Mesenchymal stem cell of adipose (primary cell): ENCODE results near the genes CD244 and TOMM40L.

- CAGE, long polyA plus RNA: no peak
Observed at GRCh38 chr1:160213463-160214415, 8.6 kb downstream of the PEA15 start.

DNA sequence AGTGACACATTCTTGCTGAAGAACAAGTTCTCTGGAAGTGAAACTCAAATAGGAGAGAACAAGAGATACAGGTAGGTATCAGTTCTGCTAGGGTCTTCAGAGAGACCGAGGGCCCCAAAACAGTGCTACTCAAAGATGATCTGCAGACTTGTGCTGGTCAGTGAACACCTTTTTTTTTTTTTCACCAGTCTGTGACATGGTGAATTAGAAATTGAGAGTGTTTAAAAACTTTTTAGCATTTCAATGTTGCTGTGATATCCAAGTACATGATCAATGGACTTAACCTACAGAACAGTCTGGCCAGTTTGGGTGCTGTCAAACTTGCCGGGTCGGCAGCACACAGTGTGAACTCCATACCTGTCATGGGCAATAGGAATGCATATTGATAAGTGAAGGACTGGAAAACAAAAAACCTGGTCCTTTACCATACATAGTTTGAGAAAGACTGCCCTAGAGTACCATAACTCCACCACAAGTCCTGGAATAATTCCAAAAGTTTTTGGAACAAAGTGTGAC, 7.8 kb downstream of the PEX19 start:
- CAGE, long polyA plus RNA: no peak

DNA sequence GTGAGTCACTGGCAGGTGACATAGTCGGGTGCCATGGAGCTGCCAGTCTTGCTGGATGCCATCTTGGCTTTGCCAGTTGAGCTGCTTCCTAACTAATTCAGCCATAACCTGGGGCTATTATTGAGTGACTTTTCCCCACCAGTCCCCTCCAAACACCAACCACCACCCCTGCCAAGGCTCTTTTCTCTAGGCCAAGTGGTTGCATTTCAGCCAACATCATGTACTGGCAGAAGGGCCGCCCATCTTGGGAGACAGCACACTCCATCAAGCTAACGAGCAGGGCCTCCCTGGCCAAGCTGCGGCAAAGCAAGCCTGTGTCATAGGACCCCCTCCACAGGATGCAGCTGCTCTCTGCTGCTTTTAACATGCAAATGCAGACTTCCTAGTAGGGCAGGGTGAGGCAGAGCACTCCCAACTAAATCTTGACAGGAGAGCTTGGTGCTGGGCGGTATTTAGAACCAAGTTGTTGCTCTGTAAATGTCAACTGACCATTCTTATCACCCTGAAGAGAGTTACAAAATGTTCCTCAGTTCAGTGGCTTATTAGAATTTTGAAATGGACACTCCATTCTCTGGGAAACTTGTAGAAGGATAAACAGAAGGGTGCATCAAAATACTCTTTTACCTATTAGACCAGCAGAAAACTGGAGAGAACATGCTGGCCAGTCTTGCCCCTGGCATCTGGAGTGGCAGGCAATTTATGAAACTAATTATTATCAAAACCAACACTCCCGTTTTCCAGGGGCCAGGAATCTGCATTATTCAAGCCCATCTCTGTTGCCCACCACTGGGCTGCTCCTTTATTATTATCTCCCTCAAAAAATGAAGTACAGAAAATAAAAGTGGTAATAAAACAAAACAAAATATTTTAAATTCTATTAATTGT, 22.6 kb upstream of the PEX19 start:
- CAGE, long polyA plus RNA: no peak

DNA sequence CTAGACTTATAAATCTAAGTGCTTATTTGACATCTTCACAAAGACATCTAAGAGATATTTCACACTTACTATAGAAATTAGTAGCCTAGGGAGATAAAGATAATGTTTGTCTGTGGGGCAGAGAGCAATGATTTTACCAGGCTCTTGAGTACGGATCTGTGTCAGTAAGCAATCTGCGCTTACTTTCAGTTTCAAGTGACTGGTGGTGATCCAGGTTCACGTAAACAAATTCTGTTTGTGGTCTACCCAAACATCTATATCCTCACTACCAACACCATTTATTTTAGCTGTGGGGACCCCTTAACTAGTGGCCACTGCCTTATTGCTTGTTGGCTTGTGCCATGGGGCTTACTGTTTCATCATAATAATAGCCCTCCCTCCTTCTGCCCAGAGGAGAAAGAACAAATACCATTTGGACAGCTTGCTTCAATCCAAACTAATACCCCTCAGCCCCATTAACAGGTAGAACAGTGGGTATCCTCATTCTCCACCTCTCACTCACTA, 37.6 kb downstream of the VANGL2 start:
- CAGE, long polyA plus RNA: no peak

- CAGE, long polyA plus RNA: no peak
Observed at GRCh38 chr1:160488002-160489080, 34.7 kb downstream of the SLAMF6 start.

GRCh38 chr1:160567768-160568703, 11.3 kb downstream of the CD84 start:
- CAGE, long polyA plus RNA: no peak

- CAGE, long polyA plus RNA: no peak
Observed at GRCh38 chr1:160629111-160629699, 17.6 kb downstream of the SLAMF1 start.

DNA sequence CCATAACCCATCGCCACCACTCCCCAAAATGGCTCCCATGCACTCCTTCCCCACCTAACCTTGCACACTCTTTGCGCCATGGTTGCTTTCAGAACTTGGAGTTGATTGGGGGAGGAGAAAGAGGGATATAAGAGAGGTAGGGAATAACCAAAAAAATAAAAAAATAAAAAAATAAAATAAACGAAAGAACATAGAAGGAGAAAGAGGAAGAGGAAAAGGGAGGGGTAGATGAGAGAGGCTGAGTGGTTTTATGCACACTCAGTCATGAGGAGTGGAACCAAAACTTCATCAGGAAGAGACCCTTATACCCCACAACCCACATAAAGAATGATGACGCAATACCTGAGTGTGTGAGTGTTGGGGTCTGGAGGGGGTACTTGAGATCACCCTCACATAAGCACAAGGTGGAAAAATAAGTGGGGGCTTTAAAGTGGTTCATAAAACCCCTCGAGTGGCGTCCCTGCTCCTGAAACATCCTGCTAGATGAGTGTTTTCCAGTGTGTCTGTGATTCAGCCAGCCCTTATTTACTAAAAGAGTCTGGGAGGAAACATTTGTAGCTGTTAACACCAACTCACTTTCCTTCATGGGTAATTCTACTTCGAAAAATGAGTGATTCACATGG, 5.4 kb downstream of the SLAMF1 start:
- CAGE, long polyA plus RNA: no peak

- CAGE, long polyA plus RNA: no peak
Observed at GRCh38 chr1:160678601-160679285, 31.9 kb upstream of the SLAMF1 start.

DNA sequence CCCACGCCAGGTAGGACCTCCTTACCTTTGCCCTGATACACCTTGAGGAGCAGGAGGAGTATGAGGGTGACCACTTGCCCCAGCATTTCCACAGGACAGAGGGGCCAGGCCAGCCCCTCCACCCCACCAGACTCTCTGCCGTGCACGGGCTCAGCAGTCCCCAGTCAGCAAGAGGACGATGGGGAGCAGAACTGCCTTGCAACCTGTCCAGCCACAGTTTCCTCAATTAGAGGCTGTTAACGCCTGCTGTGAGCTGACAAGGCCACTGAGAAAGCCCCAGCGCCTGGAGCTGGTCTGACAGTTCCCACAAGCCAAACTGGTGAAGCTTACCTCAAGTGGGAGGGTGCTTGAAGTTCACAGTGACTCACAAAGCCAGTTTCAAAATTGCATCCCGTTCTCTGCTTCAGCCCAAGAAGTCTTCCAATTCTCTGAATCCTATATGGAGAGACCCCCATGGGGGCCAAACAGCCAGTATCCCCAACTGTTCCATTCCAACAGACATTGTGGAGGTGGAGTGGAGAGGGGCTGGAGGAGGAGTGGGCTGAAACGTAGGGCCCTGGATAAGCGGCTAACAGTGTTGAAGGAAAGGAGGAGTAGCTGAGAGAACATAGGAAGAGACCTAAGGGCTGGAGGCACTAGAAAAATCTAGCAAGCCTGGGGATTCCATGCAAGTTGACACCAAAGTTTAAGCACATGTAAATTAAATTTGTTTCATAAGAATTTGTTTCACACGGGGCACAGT, at the start of gene CD244:
TSS of gene CD244 (minus strand) at position 296 of the 742 bp plus-strand sequence.
- CAGE, long polyA plus RNA: no peak

DNA sequence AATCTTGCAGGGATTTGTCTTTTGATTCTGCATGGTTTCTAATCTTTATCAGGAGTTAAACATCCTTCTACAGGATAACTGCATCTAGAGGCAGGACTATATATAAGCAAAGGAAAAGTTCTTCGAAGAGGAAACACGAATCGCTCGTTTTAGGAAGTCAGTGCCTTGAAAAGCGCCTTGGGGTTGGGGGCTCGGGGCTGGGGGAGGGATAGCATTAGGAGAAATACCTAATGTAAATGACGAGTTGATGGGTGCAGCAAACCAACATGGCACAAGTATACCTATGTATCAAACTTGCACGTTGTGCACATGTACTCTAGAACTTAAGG, 512 bp upstream of the UFC1 start:
- CAGE, long polyA plus RNA: no peak

DNA sequence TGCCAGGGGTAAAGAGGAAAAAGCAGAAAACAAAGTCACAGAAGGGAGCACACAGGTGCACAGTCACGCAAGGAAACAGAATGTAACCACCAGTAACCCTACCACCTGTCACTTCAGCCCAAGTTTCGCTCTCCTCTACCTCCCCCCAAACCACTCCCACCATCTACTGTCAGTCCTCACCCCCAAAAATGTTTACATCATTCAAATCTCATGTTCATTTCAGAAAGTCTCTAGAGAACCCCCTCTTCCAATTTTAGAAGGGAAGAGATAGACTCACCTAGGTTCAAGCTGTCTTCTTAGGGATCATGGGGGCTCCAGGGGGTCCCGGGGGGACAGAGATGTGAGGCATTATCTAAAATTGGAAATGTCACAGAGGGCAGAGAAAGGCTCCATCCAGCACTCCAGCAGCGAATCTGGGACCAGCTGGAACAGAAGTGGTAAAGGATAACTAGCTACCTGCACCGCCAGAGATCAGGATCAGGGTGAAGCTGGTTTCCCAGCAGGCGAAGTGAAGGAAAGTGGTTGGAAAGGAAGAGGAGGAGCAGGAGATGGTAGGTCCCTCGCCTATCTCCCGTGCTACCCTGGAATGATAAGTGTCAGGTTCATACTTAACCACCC, 1.0 kb downstream of the B4GALT3 start:
- CAGE, long polyA plus RNA: no peak

- CAGE, long polyA plus RNA: no peak
Observed at GRCh38 chr1:161190835-161191226, 8.0 kb downstream of the ADAMTS4 start.

GRCh38 chr1:161192474-161193060, 6.3 kb downstream of the ADAMTS4 start:
- CAGE, long polyA plus RNA: no peak

DNA sequence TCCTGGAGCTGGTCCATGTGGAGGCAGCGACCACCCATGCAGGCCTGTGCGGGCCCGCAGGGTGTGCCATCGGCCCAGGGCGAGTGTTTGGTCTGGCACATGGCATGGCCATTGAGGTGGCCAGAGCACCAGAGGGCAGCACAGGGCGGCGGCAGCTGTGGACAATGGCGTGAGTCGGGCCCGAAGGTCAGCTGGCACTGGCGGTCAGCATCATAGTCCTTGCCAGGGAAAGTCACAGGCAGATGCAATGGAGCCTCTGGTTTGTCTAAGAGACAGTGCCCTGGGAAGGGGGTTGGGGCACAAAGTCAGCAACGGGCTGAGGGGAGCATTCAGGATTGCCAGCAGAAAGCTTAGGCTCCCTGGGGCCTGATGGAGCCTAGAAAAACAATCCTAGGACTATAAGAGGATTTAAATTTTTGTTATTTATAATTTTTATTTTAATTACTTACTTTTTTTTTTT, 4.9 kb downstream of the ADAMTS4 start:
- CAGE, long polyA plus RNA: no peak

GRCh38 chr1:161206513-161207472, 4.6 kb downstream of the NDUFS2 start:
- CAGE, long polyA plus RNA: no peak

- CAGE, long polyA plus RNA: no peak
Observed at GRCh38 chr1:161225828-161226826, at the start of gene TOMM40L. Gene TOMM40L (plus strand): TSS chr1:161226060.

DNA sequence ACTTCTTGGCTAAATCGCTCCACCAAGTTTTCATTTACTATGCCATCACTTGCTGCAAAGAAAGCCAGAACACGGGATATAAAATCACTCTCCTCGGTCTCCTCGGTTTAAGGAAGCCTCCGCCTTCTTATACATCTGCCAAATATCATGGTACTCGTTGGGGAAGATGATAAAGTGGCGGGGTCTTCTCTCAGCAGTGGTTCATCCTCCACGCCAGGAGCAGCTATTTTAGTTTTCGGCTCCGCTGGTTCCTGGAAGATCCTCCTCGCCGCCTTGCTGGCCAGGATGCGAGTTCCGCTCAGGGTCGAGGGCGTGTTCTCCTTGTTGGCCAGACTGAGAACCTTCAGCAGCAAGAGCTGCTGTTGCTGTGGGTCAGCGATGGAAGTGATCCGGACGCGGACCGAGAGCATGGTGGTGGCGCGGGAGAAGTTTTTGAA, 11.3 kb upstream of the CFAP126 start:
- CAGE, long polyA plus RNA: no peak

- CAGE, long polyA plus RNA: no peak
Observed at GRCh38 chr1:161612326-161613267, 18.4 kb downstream of the FCGR3B start.

DNA sequence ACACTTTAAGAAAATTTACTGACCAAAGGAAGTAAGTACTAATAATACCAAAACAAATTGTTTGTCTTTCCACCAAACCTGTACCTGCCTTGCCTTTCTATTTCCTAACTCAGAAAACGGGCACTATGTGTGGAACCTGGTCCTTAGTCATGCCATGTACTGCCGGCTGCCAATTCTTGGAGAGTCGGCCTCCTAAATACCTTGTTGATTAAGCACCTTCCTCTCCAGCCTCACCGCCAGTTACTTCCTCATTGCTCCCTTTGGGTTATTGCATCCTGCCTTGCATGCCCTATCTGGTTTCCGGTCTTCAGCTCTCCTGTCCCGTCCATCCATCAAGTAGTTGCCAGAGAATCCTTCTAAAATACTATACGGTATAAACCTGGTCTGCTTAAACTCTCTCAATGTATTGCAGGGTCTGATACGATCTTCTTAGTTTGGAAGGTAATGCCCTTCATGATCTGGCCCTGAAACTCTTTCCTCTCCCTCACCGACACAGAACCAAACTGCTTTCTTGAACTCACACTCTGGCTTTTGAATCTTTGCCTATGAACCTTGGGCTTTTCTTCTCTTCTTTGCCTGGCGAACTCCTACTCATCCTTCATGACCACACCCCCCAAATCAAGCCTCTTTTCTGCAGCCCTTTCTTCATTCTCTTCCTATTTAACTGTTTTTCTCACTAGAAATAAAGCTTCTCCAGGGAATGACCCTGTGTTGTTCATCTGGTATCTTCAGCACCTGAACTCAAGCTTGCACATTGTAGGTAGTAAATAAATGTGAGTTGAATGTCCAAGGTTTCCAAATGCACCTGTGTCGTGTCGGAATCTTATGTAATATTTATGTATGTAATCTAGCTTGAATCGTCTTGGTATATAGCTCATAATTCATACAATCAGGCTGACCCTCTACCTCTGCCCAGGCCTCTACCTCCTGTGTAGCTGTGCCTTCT, 8.7 kb downstream of the FCGR3B start:
- CAGE, long polyA plus RNA: no peak